BE2C (cell line): Measurements from ENCODE around the genes BMAL1, FAR1 and SPON1.

- RRBS: no CpG with 5 or more reads among the region's 7 CpGs
Observed at GRCh38 chr11:12150820-12151197, 40.4 kb downstream of the MICAL2 start.

DNA sequence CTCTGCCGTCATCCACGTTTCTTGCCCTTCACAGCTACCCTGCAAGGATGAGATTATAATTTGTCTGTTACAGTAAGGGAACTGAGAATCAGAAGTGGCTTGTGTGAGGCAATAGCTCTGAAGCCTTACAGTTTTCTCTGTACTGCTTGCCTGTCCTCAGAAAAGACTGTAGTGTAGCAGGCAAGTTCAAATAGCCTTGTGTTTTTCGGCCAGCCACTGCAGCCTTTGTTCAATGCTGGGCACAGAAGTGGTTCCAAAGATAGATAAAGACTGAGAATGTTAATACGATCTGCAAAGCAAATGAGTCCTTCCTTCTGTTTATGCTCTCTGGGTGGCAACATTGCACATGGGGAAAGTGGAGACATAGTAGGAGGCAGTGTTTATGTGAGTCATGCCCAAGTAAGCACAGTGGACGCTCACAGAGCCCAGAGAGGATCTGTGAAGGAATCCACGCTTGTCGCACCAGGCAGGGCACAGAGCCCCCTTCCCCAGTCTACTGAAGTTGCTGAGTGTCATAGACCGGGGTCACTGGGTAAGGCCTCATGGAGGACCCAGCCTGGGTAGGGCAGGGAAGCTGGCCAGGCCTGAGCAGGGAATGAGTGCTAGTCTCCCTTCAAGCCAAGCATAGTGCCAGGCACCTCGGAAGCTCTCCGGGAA is 49.2 kb downstream of the MICAL2 start:
- RRBS: no CpG with 5 or more reads among the region's 10 CpGs

DNA sequence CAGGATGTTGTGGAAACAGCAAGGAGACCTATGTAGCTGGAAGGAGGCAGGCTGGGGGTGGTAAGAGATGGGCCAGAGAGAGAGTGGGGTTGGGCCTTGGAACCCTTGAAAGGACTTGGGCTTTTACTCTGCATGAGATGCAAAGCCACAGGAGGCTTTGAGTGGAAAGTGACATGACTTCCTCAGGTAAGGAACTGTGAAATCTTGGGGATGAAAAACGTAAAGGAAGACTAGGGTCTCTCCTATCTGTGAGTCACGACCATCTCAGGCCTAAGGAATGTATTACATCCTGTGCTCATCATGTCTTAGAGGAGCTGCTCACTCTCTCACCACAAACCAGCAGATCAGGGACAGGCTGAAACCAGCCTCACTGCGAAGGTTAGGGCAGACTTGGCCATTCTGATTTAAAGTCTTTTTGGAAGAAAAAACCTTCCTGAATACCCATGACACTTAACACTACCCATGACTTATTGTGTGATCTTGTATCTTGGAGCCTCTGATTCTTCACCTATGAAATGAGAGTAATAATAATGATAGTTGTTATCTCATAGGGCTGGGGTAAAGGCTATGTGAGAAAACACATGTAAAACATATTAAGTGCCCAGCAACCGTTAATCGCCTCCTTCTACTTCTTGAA is 65.5 kb downstream of the MICAL2 start:
- RRBS: no CpG with 5 or more reads among the region's 5 CpGs

GRCh38 chr11:12223805-12225079 is 113.9 kb downstream of the MICAL2 start:
- RRBS: no CpG with 5 or more reads among the region's 20 CpGs

DNA sequence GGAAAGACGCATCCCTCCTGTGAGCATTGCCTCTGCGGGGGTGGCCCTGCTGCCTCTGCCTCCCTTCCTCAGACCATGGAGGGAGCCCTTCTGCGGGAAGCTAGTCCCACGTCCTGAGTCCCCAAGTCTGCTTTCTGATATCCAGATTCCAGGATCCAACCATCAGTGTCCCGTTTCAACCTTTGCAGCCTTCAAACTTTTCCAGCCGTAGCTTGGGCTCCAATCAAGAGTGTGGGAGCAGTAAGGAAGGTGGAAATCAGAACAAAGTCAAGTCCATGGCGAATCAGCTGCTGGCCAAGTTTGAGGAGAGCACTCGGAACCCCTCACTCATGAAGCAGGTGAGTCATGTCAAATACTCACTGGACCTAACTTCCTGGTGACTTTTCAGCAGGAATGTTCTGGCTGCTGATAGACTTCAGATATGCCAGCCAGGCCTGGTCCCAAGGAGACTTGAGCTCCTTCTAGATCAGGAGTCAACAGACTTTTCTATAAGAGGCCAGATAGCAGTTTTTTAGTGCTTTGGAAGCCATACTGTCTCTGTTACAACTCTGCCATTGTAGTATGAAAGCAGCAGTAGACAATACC is 128.9 kb downstream of the MICAL2 start:
- RRBS: no CpG with 5 or more reads among the region's 8 CpGs

GRCh38 chr11:12249428-12250128 is 127.8 kb upstream of the PARVA start:
- RRBS: no CpG with 5 or more reads among the region's 19 CpGs

- RRBS: no CpG with 5 or more reads among the region's 13 CpGs
Observed at GRCh38 chr11:12256577-12256913, 120.8 kb upstream of the PARVA start.

GRCh38 chr11:12537711-12538433 is 136.3 kb upstream of the TEAD1 start:
- RRBS: 63% methylated on average over 2 of the region's 7 CpGs

DNA sequence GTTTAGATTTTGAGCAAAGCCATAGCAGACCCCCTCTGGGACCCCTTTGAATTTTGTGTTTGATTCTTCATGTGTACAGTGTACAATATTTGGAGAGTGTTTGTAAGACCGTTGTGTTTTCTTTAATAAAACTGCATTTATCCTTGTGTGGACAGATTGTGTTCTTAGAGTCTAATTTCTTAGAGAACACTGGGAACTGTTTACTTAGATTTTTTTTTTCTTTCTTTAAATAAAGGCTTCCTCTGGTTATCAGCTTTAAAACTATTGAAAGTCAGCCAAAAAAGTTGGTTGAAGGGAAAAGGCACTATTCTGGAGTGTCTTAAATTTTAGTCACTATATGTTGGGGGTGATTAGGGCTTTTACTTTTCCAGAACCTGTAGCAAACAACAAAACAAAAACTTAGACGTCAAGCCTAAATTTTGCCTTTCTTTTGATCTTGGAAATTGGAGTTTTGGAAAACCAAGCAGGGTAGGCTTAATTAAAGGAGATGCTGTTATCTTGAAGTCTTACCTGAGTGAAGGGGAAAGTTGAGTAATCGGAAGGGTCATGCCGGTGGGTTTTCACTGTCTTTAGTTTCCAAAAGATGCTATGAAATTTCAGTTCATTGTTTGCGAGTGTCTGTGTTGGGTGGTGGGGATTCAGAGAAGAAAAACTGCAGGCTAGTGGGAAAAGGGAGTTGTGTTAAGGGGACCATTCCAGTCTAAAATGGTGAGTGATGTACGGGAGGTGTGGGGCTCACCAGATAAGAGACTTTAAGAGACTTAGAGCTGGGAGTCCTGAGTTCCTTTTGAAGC is 27.0 kb downstream of the TEAD1 start:
- RRBS: no CpG with 5 or more reads among the region's 6 CpGs

DNA sequence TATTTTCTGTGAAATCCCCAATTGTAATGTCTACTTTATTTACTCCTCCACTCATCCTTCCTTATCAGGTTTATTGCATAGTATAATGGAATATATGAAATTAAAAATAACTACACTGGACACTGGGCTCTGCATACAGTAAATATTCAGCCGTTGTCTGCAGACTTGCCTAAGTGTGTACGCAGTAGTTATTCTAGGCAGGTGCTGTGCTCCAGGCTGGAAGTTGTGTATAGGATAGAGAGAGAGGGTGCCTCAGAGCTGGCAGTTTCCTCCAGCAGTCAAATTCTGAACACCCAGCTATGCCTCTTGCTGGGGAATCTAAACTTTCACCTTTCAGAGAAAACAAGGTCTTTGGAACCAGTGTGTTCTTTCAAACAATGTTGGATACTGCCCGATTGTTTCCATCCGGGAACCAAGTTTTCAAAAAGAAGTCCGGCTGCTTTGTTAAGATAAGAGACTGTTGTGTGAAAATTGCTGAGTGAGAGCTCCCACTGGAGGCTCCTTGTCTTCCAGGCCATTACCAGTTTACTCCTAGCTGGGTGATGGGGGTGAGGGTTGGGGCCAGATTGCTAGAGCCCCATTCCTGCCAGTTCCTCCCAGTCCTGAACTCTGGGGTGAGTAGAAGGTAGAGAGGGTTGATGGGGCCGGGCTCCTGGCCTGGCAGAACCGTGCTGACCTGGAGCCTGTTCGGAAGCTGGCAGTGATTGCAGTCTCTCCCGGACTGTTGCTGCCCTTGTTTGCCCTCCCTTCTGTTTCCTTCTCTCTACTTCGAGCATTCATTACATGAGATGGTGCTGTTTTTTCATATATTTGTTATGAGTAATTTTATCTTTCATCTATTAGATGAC is 150.1 kb downstream of the TEAD1 start:
- RRBS: 88% methylated on average over 4 of the region's 10 CpGs

DNA sequence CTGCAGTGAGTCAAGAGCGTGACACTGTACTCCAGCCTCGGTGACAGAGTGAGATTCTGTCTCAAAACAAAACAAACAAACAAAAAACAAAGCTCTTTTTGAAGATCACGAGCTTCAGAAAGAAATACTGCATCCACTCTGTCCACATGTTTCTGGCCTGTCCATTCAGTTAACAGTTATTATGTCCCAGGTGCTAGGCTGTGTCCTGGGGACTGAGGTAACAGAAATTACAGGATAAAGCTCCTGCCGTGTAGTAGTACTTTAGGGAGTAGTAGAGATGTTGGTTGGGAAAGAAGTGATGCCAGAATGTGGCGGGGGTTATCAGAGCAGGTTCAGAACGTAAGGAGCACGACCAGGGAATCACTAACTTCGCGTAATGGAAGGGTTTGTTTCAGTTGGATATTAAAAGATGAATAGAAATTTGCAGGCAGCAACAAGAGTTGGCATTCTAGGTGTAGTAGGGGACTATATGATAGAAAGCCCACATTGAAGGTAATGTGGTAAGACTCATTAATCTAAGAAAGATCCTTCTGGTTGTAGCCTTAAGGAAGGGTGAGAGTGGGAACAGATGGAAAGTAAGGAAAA is 165.2 kb downstream of the TEAD1 start:
- RRBS: no CpG with 5 or more reads among the region's 9 CpGs

- RRBS: no CpG with 5 or more reads among the region's 11 CpGs
Observed at GRCh38 chr11:12879371-12879978, 129.6 kb upstream of the RASSF10 start.

GRCh38 chr11:13007929-13008376 is 1.2 kb upstream of the RASSF10 start:
- RRBS: no CpG with 5 or more reads among the region's 2 CpGs

- RRBS: no CpG with 5 or more reads among the region's 3 CpGs
Observed at GRCh38 chr11:13051331-13051738, 42.2 kb downstream of the RASSF10 start.

- RRBS: no CpG with 5 or more reads among the region's 10 CpGs
Observed at GRCh38 chr11:13215801-13216368, 61.7 kb upstream of the BMAL1 start.

GRCh38 chr11:13277571-13278414 is at the start of gene BMAL1:
Gene BMAL1 (plus strand): TSS chr11:13277790.
- RRBS: 1% methylated on average over 65 of the region's 97 CpGs

GRCh38 chr11:13668540-13669214 is at the start of gene FAR1:
Gene FAR1 (plus strand): TSS chr11:13668668.
- RRBS: under 1% methylated on average over 21 of the region's 81 CpGs

GRCh38 chr11:13669215-13669664 is 772 bp downstream of the FAR1 start:
- RRBS: 0% methylated on average over 3 of the region's 11 CpGs

DNA sequence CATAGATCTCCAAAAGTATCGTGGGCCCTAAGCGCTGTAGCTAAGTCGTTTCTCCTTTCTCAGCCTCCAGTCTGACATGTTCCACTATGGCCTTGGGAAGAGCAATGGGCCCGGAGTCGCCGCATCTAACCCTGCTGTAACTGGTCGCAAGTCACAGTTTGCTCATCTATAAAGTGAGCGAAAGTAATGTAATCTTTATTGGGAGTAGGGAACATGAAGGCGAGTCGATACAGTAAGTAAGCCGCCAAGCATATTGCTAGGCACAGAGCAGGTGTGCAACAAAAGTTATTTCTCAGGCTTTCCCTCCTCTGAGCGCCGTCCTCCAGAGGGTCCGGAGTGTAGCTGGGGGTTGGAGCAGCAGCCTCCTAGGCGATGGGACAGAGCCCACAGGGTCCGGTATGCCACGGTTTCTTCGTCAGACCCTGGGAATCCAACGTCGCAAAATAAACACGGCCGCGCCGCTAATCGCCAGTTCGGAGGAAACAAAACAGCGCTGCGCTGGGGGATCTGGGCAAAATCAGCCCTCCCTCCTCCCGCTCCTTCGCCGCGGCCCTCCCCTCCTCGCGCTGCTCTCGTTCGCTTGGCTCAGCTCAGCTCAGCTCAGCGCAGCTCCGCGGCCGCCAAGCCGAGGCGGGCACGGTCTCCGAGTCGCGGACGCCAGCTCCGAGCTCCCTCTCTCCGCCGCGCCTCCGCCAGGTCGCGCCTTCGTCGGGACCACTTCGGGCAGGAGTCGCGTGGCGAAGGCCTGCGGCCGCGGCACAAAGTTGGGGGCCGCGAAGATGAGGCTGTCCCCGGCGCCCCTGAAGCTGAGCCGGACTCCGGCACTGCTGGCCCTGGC is at the start of gene SPON1:
Gene SPON1 (plus strand): TSS at position 598 of the 838 bp plus-strand sequence.
- RRBS: 43% methylated on average over 3 of the region's 69 CpGs

GRCh38 chr11:13992277-13992686 is 29.8 kb downstream of the SPON1 start:
- RRBS: no CpG with 5 or more reads among the region's 12 CpGs